Measurements from ENCODE around the gene GBP7.

DNA sequence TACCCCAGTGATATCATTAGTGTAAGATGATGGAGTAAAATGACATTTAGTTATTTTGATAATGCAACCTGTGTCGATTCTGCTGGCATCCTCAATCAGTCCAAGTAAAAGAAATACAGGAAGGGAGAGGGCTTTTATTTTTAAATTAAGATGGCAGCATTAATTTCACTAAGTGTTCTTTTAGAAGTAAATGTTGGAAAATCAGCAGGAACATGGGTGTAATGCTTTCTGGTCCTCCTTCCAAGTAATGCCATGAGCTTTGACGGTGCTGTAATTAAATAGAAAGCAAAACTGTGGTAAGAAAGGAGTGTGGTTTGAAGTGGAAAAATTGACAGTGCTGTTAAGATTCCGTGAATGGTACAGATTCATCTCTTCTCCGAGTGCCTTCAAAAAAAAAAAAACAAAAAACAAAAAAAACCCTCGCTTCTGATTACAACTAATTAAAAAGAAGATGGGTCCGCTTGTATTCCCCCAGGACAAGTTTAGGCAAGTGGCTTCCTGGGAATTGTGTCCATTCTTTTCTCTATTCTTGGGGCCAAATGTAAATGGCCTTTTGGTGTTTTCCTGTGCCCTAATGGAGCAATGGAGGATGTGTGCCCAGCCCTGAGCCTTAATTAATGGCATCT is 5.0 kb downstream of the LMO4 start:
- CAGE, long polyA plus RNA: no peak
- RRBS: no CpG with 5 or more reads among the region's 6 CpGs

- CAGE, long polyA plus RNA: no peak
- RRBS: under 1% methylated on average over 29 of the region's 64 CpGs
Observed at GRCh38 chr1:87335002-87335776, 6.5 kb downstream of the LMO4 start.

DNA sequence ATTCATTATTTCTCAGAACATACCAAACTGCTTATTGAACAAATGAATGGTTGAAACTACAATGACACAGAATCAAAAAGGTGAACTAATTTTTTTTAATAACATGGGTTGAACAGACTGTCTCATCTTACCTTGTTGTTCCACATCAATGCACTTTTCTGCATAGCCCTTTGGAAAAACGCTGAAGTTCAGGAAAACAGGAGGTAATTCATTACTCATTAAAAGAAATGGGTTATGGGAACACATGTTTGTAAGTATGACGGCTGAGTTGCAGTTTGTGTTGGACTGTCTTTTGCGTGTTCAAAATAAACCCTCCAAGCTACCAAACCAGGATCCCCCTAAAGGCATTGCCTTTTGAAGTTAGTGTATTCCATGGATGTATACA is 514.9 kb upstream of the PKN2 start:
- CAGE, long polyA plus RNA: no peak
- RRBS: no CpG with 5 or more reads among the region's 3 CpGs

DNA sequence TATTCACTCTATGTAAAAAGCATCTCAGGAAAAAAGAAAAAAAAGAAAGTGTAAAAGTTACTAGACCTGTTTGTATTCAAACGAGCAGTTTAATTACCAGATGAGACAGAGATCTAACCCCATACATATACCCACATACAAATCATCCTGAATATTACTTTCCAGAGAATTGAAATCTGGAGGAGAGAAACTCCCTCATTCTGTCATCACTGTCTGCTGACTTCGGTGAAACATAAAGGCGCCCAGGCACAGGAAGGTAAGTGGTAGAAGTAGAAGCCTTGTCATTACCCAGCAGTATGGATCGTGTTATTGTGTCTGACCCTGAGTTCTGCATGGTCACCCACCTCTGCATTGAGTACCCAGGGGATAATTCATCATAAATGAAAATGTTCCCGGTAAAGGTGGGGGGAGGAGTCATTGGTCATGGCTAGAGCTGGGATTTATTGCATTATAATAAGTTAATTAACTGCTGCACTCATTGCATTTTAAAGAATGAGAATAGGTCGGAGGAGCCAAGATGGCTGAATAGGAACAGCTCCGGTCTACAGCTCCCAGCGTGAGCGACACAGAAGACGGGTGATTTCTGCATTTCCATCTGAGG is 342.6 kb upstream of the PKN2 start:
- CAGE, long polyA plus RNA: no peak
- RRBS: no CpG with 5 or more reads among the region's 10 CpGs

- CAGE, long polyA plus RNA: no peak
- RRBS: 1% methylated on average over 13 of the region's 24 CpGs
Observed at GRCh38 chr1:88684843-88685426, 862 bp downstream of the PKN2 start.

DNA sequence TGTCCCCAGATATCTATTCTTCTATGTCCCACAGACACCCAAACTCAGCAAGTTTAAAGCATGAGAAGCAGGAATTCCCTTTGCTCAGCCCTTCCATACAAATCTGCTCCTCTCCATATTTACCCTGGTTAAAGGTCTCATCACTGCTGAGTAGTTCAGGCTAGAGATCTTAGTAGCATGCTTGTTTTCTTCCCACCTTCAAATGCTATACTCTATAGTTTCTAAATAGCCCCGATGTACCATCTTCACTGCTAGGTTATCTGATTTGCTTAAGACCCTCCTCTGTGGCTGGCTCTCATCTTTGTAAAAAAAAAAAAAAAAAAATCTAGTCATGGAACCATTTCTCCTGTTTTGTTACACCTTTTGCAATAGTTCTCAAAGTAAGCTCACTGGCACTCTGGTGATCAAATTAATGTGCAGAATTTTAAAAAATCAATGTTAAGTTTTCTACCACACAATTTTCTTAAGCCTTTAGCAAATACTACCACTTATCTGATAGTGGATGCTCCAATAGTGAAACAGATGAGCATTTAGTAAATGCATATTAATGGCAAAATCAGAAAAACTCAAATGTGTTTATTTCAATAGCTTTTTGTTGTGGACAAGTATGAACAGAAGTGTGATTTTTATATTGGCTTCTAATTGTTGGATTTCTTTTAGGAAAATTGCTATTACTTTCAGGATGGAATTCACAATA is 34.2 kb downstream of the KYAT3 start:
- CAGE, long polyA plus RNA: no peak
- RRBS: no CpG with 5 or more reads among the region's 1 CpG

DNA sequence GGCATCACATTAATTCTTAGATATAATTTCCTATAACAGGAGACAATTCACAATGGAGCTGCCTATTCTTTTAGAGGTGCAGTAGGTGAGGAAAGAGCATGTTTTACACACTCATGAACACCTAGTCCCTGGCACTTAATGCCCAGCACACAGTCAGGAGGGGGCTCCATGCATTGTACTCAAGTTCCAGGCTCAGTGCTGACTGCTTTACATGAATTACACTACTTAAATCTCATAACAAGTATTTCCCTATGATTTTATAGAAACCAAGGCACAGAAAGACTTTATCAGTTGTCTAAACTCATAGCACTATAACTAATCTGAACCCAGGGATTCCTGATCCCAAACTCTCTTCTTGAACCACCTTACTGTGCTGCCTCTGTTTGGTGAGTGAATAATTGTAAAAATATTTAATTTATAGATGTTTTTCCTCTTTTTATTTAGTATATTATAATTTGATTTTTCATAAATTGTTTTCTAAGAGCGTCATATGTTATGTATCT is 457 bp upstream of the GBP3 start:
- CAGE, long polyA plus RNA: no peak
- RRBS: no CpG with 5 or more reads among the region's 1 CpG

DNA sequence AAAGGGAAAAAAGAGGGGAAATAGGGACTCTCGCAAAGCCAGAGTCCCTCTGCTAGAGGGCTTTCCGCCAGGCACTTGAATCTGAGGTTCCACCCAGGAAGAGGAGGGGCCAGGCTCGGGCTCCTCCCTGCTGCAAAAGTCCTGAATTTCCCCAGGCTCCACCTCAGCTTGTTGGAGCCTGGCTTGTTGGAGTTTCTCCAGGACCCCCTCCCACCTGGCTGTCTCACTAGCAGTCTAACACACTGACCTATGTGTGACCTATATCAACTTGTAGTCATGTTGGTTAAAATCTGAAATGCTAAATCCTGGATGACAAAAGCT is 25.5 kb downstream of the GBP2 start:
- CAGE, long polyA plus RNA: no peak
- RRBS: no CpG with 5 or more reads among the region's 3 CpGs

DNA sequence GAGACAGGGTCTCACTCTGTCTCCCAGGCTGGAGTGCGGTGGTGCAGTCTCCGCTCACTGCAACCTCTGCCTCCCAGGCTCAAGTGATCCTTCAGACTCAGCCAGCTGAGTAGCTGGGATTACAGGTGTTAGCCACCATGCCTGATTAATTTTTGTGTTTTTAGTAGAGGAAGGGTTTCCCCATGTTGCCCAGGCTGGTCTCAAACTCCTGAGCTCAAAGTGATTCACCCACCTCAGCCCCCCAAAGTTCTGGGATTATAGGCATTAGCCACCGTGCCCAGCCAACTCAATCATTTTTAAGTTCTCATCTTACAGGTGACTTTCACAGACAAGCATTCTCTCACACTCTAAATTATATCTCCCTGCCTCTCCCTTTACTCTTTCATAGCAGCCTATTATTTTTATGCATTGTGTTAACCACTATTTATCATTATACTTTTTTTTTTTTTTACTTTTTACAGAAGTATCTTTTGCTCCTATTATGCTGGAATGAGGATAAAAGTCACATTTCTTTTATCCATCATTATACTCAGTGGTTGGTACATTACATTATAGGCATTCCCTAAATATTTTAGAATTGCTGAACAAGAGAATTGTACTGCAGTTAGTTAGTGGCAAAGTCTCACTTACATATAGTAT is 9.8 kb downstream of the GBP2 start:
- CAGE, long polyA plus RNA: no peak
- RRBS: no CpG with 5 or more reads among the region's 3 CpGs

DNA sequence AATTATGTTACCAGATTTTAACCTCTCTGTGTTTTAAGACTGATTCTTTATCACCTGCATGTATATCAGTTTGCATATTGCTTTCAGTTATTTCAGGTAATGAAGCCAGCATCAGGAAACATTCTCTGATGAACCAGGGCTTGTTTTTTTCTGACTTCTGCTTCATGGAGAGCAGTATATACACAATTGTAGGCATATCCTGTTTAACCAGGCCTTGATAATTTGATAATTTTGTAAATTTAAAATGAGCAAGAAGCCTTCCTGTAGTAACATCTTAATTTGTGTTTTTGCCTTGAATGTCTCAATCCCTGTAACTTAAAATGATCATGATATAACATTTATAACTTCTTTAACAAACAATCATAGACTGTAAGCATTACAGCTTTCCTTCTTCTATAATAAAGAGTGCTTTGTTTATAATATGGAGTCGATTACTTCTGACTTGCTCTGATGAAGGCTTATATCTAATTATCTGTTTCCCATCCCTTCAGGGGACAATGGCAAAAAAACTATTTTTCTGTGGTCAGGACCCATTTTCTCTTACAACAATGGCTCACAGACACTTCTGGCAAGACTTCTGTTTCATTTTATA is 1.0 kb downstream of the GBP2 start:
- CAGE, long polyA plus RNA: no peak
- RRBS: no CpG with 5 or more reads among the region's 1 CpG

GRCh38 chr1:89175679-89176478 is at the start of gene GBP7:
Gene GBP7 (minus strand): TSS chr1:89176003.
- CAGE, long polyA plus RNA: no peak
- RRBS: no CpG with 5 or more reads among the region's 2 CpGs

GRCh38 chr1:89262017-89263039 is 10.3 kb downstream of the GBP5 start:
- CAGE, long polyA plus RNA: no peak
- RRBS: no CpG with 5 or more reads among the region's 7 CpGs

DNA sequence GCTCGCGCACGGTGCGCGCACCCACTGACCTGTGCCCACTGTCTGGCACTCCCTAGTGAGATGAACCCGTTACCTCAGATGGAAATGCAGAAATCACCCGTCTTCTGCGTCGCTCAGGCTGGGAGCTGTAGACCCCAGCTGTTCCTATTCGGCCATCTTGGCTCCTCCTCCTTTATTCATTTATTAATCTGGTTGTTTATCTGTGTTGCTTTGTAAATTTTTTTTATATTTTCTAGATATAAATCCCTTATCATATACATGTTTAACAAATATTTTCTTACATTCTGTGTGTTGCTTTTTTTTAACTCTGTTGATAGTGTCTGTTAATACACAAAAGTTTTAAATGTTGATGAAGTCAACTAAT is 54.6 kb downstream of the GBP6 start:
- CAGE, long polyA plus RNA: no peak
- RRBS: no CpG with 5 or more reads among the region's 10 CpGs

- CAGE, long polyA plus RNA: no peak
- RRBS: no CpG with 5 or more reads among the region's 4 CpGs
Observed at GRCh38 chr1:89516036-89516547, 8.5 kb upstream of the LRRC8B start.

GRCh38 chr1:89545211-89546083 is 20.8 kb downstream of the LRRC8B start:
- CAGE, long polyA plus RNA: no peak
- RRBS: no CpG with 5 or more reads among the region's 6 CpGs

DNA sequence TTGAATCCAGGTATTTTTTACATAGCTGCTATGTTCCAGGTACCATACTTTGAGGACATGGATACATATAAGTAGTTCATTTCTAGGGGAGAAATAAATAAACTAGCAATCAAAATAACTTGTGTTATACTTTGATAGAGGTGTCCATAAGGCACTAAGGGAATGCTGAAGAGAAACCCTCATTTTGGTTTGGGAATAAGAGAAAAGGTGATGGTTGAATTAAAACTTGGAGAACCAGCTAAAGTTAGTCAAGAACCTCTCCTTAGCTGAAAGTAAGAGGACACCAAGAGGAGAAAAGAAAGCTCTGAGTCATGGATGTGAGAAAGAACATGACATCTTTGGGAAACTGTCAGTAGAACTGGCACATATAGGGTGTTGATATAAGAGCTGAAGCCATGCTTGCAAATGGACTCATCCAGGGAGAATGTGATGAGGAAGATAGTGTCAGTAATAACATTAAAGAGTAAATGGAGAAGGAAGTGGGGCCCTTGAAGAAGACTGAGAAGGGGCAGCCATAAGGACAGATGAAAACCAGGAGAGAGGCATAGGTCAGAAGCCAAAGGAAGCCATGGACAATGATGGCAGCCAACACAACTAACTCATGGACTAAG is 54.3 kb downstream of the LRRC8C start:
- CAGE, long polyA plus RNA: no peak

DNA sequence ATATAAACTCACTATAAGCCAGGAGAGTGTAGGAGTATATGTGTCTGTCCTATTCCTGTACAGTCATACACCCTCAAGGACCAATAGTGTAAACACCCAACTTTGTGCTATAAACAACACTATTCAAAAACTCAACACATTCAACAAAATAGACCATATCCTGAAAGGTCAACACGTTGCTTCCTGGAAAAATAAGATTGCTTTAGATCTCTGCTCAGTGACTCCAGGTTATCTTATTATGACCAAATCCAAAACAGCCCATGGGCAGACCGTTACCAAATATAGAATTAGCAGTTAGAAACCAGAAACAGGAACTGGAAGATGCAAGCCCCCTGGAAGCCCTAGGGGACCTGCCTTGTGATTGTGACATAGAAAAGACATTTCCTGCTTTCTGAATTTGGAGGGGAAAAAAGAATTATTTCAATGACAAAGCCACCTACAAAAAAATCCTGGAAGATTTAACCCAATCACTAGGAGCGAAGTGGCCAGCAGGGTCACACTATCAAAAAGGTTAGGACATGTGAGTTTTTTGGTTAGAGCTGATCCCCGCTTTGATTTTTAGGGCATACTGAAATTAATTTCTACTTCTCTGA is 59.9 kb downstream of the LRRC8C start:
- CAGE, long polyA plus RNA: no peak
- RRBS: no CpG with 5 or more reads among the region's 4 CpGs

GRCh38 chr1:89906459-89907209 is 85.8 kb downstream of the LRRC8D start:
- CAGE, long polyA plus RNA: no peak
- RRBS: no CpG with 5 or more reads among the region's 4 CpGs

- CAGE, long polyA plus RNA: no peak
- RRBS: no CpG with 5 or more reads among the region's 1 CpG
Observed at GRCh38 chr1:89953269-89953850, 41.5 kb upstream of the ZNF326 start.

DNA sequence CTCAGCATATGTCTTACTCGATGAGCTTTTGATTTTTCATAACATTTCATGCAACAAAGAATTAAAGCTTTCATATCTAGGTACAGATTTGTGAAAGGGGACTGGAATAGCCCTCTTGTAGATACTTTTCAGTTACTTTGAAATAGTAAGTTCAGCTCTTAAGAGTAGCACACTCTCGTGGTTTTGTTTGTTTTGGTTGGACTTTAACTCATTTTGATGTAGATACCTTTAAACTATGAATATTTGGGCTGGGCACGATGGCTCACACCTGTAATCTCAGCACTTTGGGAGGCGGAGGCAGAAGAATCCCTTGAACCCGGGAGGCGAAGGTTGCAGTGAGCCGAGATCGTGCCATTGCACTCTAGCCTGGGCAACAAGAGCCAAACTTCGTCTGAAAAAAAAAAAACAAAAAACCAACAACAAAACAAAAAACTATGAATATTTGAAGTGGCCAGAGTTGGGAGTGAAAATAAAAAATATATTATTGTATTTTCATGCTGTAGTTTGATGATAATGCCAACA is 1.5 kb downstream of the ZNF326 start:
- CAGE, long polyA plus RNA: no peak
- RRBS: no CpG with 5 or more reads among the region's 9 CpGs